Ileum (tissue), 1 donor: ENCODE results near the genes FZD8 and FXYD4.

DNA sequence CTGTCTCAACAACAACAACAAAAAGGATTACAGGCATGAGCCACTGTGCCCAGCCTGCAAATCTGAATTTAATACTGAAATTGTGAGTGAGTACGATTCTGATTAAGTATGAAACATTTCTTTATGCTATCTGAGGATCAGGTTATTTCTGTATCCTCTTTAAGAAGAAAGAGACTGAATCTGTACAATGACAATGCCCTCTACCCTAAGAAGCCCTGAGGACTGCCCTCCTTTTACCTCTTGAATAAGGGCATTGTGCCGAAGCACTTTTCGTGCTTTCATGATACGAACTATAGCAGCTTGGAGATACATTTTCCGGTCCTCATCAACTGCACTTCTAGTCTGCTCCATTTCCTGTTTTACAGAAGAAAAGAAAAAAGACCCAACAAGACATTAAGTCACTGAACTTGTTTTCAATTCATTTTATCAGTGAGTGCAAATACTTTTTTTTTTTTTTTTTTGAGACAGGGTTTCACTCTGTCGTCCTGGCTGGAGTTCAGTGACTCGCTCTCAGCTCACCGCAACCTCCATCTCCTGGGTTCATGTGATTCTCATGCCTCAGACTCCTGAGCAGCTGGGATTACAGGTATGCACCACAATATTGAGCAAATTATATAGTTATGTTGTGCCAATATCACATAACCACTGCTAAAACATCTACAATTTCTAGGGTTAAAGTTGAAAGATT, 78.4 kb downstream of the CUL2 start:
- PRO-cap, result no peak

DNA sequence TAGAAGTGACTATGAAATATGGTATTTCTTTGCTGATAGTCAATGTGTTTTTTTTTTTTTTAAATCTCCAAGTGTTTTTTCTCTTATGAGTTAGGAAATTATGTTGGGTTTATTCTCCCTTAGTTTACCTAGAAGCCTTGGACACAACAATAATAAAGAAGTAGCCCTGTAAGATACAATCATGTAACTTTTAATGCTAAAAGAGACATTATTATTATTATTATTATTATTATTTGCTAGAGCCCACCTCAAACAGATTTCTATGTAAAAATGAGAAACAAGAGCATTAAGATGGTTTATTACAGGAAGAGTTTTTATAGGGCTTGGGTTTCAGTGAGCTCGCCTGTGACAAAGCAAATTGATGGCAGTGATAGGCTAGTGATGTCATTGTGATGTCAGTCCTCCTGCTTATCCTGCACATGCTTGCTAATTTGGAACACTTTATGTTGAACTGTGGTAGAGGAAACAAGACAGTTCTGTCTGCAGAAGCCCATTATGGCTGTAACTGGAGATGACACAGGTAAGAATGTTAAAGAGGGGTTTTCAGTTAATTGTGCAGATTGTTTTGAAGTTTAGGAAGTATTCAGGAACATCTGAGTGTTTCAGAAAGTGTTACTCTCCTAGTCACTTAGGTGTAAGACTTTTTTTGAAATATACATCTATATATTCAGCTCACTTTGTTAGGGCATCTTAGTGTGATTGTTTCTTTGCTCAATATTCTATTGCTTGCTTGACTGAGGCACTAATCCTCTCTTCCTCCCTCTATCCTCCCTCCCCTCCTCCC, 68.2 kb downstream of the CREM start:
- PRO-cap, result no peak

DNA sequence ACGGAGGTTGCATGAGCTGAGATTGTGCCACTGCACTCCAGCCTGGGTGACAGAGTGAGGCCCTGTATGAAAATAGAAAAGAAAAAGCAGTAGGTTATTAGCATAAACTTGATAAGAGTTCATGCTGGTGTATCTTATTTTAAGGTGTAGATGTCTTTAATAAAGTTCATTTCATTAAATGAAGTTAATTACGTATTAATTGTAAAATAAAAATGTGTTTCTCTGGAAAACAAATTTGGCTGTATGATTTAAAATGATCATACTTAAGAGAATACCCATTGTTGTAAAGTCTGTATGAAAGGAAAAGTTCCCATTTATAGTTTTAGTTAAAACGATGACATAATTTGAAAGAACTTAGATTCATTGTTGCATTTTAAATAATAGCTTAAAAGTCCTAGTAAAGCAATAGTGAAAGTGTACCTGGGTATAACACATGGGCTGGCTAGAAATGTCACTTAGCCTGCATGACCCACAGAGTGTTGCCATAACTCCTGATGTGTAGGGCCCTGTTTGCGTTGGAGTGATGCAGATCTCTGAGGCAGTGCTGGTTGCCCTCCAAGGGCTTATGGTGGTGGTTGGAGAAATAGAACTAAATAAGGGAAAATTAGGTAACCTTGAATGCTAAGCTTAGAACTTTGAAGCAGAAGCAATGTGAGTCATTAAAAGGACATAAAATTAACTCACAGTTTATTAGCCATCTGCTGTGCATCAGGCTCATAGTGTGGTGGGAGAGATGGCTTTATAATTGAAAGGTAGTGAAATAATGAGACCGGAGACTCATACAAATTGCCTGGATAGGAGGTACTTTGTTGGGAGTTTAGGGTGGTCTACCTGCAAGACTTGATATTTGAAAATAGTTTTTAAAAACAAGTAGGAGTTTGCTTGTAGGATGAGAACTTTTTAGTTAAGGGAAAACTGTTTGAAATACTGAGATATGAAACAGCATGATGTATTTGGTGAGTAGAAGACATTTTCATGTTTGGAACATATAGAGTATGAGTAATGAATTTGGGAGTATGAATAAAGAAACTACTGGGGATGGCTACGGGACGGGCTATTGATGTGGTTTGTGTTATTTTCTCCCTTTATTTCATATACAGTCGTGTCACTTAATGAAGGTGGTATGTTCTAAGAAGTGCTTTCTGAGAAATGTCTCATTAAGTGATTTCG, 105.8 kb downstream of the CCNY start:
- PRO-cap, result no peak

DNA sequence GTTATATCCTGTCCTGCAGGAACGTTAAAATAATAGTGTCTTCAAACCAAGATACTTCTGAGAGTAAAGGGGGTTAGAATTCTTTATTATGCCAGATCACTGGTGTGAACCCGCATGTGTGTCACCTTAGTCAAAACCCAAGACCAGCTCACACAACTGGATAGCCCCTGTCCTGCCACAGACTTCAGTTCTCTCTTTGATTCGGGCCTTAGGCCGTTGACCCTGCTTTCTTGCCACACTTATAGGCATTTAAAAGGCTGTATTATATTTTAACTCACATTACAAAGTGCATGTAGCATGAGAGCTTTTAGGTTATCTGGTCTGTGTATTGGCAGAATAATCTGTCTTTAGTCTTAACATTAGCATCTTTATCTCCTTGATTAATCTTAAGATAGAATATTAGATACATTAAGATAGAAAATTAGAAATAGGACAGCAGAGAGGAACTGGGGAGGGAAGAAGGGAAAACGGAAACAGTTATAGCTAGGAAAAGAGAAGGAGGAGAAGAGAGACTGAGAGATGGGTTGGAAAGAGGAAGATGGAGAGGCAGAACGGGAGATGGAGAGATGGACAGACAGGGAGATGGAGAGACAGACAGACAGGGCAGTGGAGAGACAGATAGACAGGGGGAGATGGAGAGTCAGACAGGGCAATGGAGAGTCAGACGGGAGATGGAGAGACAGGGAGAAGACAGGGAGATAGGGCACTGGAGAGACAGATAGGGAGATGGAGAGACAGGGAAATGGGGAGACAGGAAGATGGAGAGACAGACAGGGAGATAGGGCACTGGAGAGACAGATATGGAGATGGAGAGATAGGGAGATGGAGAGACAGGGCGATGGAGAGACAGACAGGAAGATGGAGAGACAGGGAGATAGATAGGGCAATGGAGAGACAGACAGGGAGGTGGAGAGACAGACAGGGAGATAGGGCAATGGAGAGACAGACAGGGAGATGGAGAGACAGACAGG, 133.0 kb downstream of the CCNY start:
- PRO-cap, result no peak

DNA sequence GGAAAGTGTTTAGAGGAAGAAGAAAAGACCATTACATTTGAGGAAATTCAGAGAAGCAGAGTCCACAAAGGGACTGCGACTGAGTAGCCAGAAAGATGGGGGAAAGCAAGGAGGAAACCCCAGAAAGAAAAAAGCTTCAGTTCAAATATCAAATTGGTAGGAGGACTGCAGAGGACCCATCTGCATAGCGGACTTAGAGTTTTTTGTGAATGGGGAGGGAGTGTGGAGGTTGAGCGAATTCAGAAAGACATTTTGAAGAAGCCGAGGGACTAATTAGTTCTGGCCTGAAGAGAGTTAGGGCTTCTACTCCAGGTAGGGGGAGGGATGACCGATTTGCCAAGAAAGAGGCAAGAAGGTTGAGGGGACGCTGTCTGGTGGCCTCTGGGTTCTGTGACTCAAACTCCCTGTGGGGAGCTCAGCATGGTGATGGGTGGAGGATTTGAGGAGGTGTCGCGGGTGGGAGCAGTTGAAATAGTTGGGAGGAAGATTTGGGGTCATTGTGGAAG, 92.7 kb upstream of the GJD4 start:
- PRO-cap, result no peak

DNA sequence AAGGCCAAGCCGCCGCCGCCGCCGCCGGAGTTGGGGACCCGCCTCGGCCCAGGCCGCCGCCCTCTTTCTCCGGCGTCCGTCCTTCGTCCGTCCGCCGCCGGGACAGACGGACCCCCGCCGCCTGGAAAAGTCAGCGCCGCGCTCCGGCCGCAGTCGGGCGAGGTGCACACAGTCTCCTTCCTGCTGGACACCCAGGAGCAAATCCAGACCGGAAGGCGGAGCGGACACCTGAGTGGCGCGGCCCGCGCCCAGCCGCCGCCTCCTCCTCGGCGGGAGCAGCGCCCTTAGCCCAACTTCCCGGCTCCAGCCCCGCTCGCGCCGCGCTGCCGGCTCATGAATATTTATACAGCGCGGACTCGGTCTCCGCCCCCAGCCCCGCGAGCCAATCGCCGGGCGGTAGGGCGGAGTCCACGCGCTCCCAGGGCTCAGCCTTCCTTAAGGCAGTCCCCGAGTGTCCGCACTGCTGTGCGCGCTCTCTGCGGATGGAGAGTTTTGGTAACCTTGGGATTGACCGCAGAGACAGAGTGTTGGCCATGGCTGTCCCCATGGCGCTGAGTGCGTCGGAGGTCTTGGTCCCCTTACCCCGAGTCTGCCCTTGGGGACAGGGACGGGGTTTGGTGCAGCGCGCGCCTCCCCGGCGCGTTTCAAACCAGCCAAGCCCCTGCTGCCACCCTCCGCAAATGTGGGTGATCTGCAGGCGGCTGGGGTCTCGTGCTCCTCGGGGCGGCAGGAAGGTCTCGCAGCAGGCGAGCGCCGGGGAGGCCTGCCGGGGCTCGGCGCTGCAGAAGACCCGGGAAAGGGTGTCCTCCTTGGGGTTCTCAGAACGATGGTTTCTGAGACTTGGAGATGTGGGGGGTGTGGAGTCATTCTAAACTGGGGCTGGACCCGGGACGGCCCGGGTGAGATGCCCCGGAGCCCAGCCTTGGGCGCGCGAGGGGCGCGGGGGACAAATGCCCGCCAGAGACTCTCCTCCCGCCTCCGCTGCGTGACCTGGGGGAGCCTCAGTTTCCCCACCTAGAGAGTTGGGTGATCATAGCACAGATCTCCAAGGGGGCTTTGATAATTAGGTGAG, at the start of gene FZD8:
FZD8 (minus strand) TSS at position 317 of the 1,072 bp plus-strand sequence.
- PRO-cap, result bidirectional peak, plus-strand start at position 460 of the sequence, minus-strand start at position 317 of the sequence

DNA sequence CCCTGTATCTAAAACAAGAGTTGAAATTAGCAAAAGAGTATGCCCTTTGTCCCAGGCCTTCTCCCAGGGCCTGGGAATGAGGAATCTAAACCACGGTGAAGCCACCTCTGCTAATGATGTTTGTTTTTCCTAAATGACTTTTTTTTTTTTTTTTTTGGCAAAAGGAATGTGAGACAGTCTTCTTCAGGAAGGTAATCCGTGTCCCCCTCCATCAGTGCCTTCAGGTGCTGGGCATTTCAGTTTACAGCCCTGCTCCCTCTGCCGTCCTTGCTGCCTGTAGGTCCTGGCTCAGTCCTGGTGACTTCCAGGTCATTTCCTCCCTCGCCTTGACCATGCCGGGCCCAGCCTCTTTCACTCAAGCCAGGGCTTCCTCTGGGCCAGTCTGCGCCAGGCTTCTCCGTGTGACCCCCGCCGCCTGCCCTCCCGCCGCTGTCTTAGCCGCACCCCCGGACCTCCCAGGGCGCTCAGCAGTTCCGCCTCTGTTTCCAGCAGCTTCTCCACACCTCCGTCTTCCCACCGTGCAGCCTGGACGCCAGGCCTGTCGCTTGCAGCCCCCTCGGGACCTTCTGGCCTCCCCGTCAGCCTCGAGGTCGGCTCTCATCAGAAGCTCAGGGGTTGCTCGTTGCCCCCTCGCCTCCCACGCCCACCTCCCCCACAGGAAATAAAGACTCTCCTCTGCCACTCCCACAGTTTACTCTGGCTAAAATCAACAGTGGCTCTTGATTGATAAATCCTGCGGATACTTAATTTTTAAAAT, 122.9 kb upstream of the FZD8 start:
- PRO-cap, result no peak

DNA sequence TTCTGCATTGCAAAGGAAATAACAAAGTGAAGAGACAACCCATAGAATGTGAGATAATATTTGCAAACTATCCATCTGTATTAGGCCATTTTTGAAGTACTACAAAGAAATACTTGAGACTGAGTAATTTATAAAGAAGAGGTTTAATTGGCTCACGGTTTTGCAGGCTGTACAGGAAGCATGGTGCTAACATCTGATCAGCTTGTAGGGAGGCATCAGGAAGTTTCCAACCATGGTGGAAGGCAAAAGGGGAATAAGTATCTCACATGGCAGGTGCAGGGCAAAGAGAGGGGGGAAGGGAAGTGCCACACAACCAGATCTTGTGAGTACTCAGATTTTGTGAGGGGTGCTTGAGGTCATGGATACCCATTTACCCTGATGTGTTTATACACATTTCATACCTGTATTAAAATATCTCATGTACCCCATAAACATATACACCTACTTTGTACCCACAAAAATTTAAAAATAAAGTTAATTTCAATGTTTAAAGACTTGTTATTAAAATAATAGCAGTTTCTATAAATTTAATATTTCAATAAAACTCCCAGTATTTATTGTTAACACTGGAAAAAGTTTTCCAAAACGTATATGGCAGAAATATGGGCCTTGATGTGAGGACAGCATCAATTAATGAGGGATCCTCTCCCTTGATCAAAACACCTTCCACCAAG, 28.8 kb downstream of the ZNF37A start:
- PRO-cap, result no peak

DNA sequence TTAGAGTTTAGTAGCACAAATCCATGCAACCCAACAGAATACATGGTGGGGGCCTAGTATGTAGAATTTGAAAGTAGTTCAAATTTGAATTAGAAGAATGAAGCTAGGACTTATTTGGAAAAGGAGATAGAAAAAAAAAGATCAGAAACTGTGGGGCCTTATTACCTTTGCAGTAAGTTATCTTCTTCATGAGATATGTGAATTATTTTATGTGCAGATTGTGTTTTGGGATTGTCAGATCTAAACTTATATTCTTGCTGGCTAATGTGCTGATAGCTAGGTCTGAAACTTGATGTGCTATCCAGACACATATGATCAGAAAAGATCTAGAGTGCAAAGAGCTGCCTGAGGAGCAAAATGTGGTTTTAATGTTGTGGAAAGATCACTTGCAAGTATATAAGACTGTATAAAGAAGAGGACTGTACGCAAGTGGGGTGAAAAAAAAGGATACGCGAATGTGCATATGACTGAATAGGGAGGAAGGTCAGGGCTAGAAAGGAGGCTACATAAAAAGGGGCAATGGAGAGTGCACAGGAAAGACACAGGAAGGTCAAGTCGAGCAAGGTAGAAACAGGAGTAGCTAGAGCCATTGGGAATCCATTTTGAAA, 254.6 kb downstream of the ZNF37A start:
- PRO-cap, result no peak

DNA sequence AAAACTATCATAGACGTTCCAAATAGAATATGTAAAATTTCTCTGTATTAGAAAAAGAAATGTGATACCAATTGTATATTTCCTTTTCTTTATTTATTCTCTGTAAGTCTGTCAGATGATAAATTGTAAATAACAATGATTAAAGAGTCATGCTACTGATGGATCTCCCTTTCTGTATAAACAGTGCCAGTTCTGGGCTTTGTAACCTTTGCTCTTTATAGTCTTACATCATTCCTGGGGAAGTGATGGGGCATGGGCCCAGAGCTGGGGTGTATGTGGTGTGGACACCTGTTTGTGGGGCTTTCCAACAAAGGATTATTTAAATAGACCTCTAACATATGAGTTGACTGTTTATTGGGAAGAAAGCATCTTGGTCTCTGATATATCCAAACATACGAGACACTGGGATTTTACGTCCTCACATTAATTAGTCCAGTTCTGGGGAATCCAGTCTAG, 258.0 kb downstream of the ZNF37A start:
- PRO-cap, result no peak

DNA sequence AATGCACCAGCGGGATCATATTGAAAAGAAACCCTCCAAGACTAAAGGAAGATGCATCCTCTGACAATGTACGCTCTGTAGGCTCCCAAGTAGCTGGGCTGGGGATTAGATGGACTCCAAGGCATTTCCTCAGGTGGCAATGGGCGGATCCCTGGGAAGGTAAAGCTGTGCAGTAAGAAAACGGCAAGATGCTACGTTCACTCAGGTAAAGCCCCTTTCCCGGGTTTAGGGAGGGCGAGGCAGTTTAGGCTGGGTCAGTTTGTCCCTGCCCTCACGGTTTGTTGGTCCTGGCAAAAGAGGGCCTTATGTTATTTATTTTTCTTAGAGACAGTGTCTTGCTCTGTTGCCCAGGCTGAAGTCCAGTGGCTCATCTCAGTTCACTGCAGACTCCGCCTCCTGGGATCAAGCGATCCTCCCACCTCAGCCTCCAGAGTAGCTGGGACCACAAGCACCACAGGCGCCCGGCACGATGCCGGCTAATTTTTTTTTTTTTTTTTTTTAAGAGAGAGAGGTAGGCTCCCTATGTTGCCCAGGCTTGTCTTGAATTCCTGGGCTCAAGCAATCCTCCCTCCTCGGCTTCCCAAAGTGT, 805 bp upstream of the BMS1 start:
- PRO-cap, result unidirectional peak, plus-strand start at position 385 of the sequence

- PRO-cap, result no peak
Observed at GRCh38 chr10:43129226-43129762, 9.0 kb upstream of the CSGALNACT2 start.

DNA sequence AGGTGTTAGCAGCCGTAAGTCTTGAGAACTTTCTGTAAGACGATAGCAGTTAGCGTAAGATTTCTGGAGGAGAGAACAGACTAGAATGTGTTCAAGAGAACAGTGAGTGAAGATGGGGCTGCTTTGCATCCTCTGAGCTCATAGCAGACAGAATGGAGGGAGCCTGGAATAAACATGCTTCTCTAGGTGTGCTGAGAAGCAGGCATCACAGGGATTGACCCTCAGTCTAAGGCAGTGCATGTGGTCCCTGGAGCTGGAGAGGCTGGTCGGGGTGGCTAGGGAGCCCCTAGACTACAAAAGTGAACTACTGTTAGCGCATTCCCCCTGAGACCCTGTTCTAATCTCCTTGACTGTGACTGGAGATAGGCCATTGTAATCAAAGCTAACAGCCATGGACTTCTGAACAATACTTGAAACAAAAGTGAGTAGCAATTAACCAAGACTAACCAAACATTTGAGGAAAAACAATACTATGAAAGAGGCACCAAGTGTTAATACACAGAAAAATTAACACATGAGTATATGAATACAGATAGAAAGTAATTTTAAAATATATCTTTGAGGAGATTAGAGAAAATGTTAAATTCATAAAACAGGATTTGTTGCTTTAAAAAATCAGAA, 30.7 kb downstream of the CSGALNACT2 start:
- PRO-cap, result no peak

DNA sequence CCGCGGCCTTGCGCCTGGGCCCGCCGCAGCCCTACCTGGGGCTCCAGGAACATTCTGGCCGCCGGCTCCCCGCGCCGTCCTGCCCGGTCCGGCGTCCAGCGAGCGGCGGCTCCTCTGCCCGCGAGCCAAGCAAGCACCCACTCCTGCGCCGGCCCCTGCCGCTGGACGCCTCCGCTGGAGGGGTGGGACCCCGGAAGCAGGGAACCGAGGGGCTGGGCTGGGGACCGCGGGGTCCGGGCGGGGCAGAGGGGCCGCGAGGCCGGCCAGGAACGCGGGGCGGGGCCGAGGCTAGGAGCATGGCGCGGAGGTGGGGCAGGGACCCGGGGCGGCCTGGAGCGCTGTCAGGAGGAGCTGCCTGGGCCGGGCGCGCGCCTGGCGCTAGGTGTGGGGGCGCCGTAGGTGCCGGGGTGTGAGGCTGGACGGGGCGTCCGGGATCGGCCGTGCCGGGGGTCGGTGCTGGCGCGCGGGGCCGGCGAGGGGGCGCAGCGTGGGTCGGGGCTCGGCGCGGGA, 37.2 kb downstream of the RASGEF1A start:
- PRO-cap, result no peak

- PRO-cap, result no peak
Observed at GRCh38 chr10:43266195-43266787, 574 bp downstream of the RASGEF1A start.

GRCh38 chr10:43371334-43371939, at the start of gene FXYD4:
TSS of gene FXYD4 (plus strand) at chr10:43371636.
- PRO-cap, result no peak

DNA sequence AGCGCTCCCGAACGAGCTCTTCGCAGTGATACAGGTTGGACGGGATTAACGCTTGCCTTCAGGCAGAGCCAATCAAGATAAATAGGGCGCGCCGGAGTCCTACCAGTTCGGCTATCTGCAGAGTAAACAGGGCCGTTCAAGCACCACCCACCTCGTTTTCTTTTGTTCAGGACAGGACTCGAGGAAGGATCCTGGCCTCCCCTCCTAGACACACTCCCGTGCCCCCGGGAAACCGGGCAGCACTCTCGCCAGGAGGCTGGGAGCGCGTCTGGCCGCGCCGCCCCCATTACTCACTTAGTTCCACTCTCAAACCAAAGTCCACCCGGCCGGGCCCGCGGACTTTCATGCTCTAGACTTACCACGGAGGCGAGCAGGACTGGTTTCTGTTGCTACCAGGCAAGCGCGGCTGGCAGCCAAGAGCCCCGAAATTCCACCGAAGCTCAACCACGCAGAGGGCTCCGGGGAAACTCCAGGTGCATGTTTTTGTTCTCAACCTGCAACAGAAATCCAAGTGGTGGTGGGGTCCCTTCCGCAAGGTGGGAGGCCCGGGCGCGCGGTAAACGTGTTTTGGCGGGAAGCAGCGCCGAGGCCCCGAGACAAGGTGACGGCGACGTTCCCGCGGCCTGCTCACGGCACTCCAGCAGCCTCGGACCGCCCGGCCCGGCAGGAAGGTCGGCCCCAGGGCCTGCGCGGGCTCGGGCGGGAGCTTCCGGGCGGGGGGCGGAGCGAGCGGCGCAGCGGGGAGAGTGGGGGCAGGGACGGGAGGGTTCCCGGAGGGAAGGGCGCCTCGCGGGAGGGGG, 12.7 kb downstream of the HNRNPF start:
- PRO-cap, result bidirectional peak, plus-strand start at position 160 of the sequence, minus-strand start outside the sequence; bidirectional peak, plus-strand start at position 352 of the sequence, minus-strand start at position 270 of the sequence; bidirectional peak, plus-strand start at position 755 of the sequence, minus-strand start at position 665 of the sequence

- PRO-cap, result unidirectional peak, minus-strand start at chr10:43951070
Observed at GRCh38 chr10:43950972-43951171, 302.2 kb upstream of the ZNF32 start.

DNA sequence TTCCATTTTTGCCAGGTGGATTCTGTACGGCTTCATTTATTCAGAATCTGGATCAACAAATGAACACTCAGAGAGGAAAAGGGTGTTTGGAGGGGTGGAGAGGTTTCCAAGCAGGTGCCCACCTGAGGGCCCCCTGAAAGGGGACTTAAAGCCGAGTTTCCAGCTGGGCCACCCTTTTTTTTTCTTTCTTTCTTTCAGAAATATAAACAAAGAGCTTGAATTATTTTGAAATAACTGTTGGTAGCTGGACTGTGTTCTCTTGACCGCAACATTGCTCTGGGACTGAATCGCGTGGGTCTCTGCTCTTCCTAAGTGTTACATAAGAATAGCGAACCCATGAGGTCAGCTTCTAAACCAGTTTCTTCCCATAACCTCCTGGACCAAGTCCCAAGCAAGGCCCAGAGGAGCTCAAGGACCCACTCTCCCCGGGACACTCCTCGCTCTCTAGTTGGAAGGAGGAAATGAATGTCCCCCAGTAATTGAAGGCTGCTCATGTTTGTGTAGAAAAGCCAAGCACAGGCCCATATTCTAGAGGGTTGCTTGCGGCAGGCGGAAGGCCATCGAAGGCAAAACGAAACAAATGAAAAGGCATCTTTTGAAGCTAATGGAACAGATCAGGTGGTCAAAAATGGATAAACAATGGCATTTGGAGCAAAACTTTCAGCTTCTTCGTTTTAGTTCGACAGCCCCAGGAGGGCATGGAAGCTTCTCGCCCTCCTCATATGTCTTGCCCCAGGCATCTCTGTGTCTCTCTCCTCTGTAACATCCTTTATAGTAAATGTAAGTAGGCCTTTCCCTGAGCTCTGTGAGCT, 91.0 kb downstream of the CXCL12 start:
- PRO-cap, result bidirectional peak, plus-strand start at position 394 of the sequence, minus-strand start at position 273 of the sequence

DNA sequence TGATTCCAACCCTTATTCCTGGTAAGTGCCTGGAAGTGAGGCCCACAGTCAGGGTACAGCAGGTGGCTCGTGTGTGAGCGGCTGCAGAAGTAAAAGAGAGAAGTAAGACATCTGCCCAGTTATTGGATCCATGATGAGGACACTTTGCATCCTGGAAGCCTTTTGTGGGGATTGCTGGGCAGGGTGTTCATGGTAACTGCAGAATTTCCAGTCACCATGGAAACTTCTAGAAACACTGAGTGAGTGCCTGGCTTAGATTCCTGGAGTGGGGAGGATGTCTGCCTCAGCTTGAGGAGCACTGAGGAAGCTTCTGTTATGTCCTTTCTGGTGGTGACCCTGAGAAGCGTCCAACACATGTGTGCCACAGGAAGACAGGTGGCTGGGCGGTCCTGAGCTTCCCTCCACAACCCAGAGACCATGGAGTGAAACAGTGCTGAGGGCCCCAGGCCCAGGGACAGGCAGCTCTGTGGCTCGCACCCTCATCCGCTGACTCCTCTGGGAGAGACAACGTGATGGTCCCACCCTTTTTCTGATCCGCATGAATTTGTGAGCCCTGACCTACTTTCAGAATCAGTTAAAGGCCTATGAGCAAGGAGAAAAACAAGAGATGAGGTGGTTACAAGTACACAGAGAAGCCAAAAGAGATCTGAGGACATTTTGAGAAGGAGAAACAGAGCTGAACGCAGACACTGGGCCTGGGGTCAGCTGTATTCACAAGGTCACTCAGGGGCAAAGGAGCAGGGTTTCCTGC, 191.9 kb upstream of the CXCL12 start:
- PRO-cap, result no peak